Diencephalon (tissue), 2 donors: ENCODE measurements around the gene LONRF2.

GRCh38 chr2:99317049-99317798, 16.2 kb upstream of the LYG1 start:
- RAMPAGE, long total RNA, result no peak

DNA sequence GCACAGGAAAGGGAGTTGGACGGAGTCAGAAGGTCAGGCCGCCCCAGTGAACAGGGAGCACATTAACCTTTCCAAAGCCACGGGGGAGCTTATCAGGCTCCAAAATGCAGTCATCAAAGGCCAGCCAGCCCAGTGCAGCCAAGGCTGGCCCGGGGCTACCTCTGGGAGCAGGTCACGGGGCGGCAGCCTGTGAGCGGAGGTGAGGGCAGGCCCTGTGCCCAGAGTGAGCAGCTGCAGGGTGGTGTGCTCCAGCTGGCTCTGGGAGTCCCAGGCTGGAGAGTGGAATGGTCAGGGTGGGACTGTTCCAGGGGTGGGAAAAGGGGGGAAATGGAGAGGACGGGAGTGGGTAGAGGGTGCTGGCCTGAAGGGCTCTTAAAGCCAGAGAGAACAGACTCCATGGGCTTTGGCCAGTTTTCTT, 146.9 kb upstream of the REV1 start:
- RAMPAGE, long total RNA, result no peak

DNA sequence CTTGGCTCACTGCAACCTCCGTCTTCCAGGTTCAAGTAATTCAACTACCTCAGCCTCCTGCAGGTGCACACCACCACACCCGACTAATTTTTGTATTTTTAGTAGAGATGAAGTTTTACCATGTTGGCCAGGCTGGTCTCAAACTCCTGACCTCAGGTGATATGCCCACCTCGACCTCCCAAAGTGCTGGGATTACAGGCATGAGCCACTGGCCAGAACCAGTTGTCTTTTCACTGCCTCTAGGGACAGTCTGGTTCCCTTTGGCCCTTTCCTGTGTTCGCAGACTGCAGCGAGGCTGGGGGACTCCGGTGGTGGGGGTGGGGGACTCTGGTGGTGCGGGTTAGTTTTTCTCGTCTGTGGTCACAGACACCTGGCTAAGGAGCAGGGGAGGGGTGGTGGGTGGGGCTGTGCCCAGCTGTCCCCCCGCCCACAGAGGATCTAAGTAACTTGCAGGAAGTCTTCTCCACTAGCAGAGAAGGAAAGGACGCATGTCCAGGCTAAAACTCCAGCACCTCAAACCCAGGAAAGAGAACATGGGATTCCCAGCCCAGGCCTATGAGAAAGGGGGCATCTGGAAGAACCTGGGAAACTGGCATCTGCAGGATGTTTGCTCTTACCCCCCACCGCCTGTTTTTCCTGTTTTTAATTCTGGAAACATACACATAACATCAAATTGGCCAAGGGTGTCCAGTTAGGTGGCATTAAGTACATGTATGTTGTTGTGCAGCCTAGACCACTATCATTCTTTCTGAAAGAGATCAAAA, 148.5 kb upstream of the REV1 start:
- RAMPAGE, long total RNA, result no peak

GRCh38 chr2:99816603-99817340, 325.6 kb downstream of the AFF3 start:
- RAMPAGE, long total RNA, result no peak

DNA sequence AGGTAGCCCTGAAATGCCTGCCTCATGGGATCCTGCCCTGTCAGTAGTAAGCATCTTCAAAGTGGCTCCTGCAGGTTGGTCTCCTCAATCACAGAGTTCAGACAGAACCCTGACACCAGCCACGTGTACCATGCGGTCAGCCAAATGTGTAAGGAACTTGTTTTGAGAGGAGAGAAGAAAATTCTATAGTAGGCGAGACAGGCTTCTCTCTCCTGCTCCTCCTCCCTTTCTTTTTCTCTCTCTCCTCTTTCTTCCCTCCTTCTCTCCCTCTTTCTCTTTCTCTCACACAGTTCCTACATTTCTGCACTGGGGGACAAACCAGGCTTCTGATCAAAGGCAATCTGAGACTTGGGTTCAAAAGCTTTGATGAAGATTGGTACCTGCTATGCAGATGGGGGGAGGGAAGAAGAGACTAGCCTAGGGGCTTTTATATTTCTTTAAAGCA, 212.1 kb downstream of the AFF3 start:
- RAMPAGE, long total RNA, result no peak

- RAMPAGE, long total RNA, result no peak
Measured at GRCh38 chr2:99960332-99961541, 181.7 kb downstream of the AFF3 start.

DNA sequence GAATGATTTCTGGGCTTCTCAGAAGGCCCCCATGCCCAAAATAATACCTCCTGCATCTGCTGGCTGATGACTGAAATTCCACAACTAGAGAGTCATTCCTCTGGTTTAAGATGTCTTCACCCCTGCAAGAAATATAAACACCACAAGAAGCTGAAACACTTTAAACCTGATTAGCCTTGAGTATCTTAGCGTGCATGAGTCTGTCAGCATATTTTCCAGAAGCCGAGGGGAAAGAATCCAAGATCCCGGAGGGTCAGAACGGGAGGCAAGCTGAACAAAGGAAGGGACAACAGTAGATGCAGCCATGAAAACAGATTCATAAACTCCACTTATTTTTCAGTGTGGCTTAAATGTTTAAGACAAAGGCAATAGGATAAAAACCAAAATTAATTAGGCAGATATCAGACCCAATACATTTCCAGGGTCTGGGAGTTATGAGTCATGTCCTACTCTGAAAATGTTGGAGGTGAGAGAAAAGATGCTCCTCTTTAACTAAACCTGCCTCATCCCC, 130.9 kb downstream of the AFF3 start:
- RAMPAGE, long total RNA, result no peak

GRCh38 chr2:100178385-100178713, 36.0 kb upstream of the AFF3 start:
- RAMPAGE, long total RNA, result no peak

GRCh38 chr2:100247611-100248113, 74.6 kb downstream of the LONRF2 start:
- RAMPAGE, long total RNA, result no peak

- RAMPAGE, long total RNA, result no peak
Measured at GRCh38 chr2:100281327-100282494, 40.6 kb downstream of the LONRF2 start.

- RAMPAGE, long total RNA, result no peak
Measured at GRCh38 chr2:100321922-100323096, at the start of gene LONRF2. Gene LONRF2 (minus strand): TSS chr2:100322501.

DNA sequence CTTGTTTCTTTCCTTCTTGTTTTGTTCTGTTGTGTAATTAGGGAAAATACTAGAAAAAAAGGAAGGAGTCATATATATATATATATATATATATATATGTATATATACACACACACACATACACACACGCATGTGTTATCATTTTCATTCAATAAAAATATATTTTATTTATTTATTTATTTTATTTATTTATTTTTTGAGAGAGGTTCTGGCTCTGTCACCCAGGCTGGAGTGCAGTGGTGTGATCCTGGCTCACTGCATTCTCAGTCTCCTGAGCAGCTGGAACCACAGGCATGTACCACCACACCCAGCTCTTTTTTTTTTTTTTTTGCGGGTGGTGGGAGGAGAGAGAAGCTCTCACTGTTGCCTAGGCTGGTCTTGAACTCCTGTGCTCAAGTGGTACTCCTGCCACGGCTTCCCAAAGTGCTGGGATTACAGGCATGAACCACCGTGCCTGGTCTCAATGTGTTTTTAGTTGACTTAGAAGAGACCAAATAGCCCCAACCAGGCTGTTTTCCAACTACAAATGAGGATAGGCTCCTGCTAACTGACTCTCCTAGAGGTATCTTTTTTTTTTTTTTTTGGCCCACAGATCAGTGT, 80.6 kb downstream of the PDCL3 start:
- RAMPAGE, long total RNA, result no peak

DNA sequence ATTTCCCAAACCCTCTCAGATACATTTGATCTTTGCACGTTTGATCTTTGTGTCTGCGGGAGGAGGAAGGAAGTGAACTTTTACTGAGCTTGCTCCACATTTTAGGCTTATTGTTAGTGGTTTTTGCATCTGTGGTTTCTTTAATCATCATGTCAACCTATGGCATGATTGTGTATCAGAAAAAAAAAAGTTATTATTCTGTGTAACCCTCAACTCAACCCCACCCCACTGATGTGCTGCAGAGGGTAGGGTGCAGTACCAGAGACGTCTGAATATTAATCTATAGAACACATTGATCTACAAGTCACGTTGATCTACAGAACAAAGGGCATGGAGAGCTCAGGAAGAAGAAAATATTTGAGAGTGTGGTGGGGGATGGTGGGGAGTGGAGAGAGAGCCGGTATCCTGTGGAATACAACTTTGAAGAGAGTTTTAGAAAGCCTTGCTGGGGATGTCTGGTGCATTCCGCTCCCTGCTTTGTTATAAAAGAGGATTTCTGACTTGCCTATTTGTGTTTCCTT, 81.4 kb downstream of the PDCL3 start:
- RAMPAGE, long total RNA, result no peak

- RAMPAGE, long total RNA, result no peak
Measured at GRCh38 chr2:100674580-100674976, 111.8 kb downstream of the PDCL3 start.

- RAMPAGE, long total RNA, result no peak
Measured at GRCh38 chr2:100987561-100988418, 14.3 kb upstream of the RPL31 start.

- RAMPAGE, long total RNA, result no peak
Measured at GRCh38 chr2:100995332-100996311, 6.5 kb upstream of the RPL31 start.

- RAMPAGE, long total RNA, result no peak
Measured at GRCh38 chr2:101003884-101004821, 2.1 kb downstream of the RPL31 start.

DNA sequence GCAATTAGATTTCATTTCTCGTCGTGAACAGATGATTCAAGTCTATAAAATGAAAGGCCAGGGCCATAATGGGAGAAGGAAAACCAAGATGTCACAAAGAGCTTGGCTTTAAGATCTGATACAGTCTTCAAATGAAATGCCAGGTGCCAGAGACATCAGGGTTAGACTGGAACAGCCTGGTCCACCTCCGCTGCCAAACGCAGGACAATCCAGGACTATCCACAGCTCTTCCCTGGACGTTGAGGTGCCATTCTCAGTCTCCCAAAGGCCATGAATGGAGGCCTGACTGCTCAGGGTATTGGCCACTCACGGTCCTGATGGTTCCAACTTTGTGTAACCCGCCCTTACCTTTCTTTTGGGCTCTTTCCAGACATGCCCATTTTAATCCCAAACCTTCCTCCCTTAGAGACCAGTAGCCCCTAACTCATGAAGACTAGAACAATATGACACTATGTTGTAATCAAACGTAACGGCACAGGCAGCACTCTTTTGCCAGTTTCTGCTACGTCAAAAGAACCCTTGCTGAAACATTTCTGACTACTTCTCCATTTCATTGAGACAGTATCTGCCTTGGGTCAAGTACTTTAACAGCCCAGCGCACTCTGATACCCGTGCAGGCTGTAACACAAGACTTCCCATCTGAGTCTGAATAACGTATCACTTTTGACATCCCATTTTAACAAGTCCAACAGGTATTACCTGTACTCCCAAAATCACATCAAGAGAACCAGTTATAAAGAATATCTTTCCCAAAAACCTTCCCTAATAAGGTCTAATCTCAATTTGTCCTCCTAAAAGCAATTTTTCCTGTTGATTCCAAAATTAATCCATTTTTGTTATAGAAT, 38.6 kb downstream of the TBC1D8 start:
- RAMPAGE, long total RNA, result no peak

- RAMPAGE, long total RNA, result no peak
Measured at GRCh38 chr2:101145495-101145935, 5.7 kb downstream of the TBC1D8 start.

- RAMPAGE, long total RNA, result no peak
Measured at GRCh38 chr2:101150466-101151328, 485 bp downstream of the TBC1D8 start.